ENCODE data around the gene LYRM7.

- CAGE, long polyA plus RNA, result no peak
- RRBS, result no CpG with 5 or more reads among the region's 5 CpGs
Measured at GRCh38 chr5:124728922-124729416, 17.5 kb downstream of the ZNF608 start.

DNA sequence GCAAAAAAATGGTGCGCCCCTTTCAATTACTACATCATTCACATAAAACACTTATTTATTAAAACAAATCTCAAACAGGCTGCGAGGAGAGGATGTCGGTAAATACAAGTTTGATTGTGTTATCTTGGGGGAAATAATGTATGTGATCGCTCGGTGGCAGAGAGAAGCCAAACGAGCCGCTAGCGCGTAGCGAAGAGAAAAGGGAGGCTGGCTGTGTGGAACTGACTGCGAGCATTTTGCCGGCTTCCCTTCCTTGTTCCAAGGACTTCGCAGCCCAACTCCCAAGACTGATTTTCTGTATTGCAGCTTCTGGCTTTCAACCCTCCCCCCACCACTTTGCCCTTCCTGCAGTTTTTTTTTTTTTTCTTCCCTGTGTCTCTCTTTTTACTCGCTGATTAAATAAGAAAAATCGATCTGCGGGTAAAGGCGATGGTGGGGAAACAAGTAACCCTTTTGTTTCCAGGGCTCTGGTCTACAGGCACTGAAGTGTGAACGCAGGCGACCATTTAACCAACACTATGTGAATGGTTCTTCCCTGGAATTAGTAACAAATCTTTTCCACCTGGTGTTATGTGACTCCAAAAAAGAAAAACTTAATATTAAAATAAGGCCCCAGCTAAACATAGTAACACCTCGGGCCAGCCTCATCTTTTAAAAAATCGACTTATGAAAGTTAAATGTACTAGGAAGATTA, 2.8 kb upstream of the ZNF608 start:
- CAGE, long polyA plus RNA, result no peak
- RRBS, result no CpG with 5 or more reads among the region's 21 CpGs

GRCh38 chr5:124871178-124871550, 124.7 kb upstream of the ZNF608 start:
- CAGE, long polyA plus RNA, result no peak
- RRBS, result no CpG with 5 or more reads among the region's 3 CpGs

DNA sequence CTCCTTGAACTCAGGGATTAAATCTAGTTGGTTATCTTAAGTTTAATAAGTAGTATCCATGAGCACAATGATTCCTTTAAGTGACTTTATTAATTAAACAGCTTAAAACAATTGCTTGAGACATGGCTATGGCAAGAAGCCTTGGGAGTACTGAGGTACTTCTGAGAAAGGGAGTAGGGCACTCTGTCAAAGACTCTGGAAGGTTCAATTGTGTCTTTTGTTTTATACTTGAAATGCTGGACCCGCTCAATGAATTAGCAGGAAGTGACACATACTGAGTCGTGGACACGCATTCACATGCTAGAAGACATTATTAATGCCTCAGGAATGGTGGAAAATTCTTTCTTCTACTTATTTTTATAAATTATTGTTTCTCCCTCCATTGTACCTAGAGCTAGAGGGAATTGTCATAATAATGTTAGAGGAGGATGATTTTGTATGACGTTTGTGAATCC, 347.3 kb upstream of the ZNF608 start:
- CAGE, long polyA plus RNA, result no peak
- RRBS, result no CpG with 5 or more reads among the region's 4 CpGs

DNA sequence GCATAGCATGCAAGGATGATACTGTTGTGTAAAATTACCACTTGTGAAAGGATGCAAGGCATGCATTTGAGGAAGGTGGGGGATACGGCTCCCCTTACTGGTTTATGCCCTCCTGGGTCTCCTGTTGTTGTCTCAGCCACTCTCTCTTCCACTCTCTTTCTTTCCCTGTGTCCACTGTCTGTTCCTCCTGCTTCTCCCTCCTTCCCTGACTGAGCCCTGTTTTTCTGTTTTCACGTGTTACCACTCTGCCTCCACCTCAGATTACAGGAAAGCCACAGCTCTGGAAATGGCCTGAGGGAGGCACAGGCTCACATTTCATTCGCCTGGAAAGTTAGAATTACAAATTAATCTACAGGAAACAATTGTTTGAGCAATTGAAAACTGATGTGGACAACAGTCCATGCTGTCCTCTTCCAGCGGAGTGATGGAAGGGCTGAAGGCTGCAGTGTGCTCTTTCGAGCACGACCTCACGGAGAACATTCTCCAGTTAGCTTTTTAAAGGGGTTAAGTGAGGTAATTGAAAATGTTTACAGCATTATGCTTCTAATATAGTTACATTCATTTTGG, 444.3 kb upstream of the ZNF608 start:
- CAGE, long polyA plus RNA, result no peak
- RRBS, result no CpG with 5 or more reads among the region's 7 CpGs

- CAGE, long polyA plus RNA, result no peak
- RRBS, result no CpG with 5 or more reads among the region's 2 CpGs
Measured at GRCh38 chr5:126370229-126370626, 53.0 kb upstream of the GRAMD2B start.

- CAGE, long polyA plus RNA, result no peak
Measured at GRCh38 chr5:126431386-126431794, 8.2 kb downstream of the GRAMD2B start.

DNA sequence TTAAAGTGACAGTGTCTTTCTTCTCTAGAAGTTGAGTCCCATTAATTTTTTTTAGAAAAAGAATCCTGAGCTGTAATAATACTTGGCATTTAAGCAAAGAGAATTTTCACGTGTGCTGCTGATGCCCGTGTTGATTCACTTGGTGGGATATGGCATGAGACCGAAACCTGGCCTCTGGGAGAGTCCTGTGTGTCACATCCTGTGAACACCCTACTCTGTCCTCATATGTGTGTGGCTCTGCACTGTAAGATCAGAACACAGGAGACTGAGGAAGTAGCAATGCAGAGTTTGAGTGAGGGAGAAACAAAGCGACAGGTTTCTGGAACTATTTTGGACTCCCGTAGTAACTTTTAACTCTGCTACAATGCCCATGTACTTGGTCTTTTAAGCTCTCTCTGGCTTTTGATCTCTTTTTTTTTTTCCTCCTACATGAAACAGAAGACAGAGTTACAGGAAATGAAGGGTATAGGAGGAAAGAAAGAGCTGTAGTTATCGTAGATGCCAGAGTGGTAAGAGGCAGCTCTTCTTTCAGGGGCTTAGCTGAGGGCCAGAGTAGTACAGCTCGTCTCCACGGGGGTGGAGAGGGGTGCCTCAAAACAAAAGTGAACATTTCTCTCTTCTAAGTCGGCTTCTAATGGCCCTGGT, 26.6 kb downstream of the GRAMD2B start:
- CAGE, long polyA plus RNA, result no peak
- RRBS, result no CpG with 5 or more reads among the region's 9 CpGs

DNA sequence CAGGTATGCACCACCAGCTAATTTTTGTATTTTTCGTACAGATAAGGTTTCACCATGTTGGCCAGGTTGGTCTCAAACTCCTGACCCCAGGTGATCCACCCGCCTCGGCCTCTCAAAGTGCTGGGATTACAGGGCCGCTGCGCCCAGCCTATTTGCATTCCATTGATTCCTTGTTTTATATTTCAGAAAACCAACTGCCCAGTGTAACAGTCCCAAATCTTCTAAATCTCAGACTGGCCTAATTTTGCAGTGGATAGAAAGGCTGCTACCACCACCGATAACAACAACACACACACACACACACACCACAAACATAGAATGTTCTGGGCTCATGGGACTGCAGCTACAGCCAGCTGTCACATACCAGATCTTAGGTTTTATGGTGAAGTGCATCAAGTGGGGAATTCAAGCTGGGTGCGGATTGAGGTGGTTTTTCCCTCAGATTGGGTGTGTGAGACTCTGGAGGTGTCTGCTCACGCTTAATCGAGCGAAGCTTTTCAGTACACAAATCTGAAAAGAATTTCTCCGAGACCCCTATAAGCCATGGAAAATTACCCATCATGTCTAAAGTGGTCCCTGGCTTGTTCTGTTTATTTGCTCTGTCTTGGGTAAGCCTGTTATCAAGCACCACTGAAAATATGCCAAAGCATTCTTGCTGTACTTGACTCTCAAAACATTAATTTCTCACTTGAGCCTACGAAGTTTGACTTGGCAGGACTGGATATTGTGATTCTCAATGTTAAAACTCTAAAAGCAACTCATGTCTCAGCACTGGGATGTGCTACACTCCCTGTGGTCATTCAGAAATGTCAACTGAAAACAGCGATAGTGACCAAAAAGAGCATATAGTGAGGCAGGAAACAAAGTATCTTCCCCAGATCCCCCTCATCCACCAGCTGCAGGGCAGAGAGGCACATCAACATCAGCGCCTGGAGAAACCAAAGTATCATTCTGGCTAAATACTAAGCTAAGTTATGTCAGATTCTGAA, 71.1 kb downstream of the ALDH7A1 start:
- CAGE, long polyA plus RNA, result no peak
- RRBS, result no CpG with 5 or more reads among the region's 14 CpGs

GRCh38 chr5:126820711-126821252, 43.8 kb downstream of the LMNB1 start:
- CAGE, long polyA plus RNA, result no peak
- RRBS, result no CpG with 5 or more reads among the region's 12 CpGs

GRCh38 chr5:126863911-126864427, 87.0 kb downstream of the LMNB1 start:
- CAGE, long polyA plus RNA, result no peak
- RRBS, result no CpG with 5 or more reads among the region's 14 CpGs

DNA sequence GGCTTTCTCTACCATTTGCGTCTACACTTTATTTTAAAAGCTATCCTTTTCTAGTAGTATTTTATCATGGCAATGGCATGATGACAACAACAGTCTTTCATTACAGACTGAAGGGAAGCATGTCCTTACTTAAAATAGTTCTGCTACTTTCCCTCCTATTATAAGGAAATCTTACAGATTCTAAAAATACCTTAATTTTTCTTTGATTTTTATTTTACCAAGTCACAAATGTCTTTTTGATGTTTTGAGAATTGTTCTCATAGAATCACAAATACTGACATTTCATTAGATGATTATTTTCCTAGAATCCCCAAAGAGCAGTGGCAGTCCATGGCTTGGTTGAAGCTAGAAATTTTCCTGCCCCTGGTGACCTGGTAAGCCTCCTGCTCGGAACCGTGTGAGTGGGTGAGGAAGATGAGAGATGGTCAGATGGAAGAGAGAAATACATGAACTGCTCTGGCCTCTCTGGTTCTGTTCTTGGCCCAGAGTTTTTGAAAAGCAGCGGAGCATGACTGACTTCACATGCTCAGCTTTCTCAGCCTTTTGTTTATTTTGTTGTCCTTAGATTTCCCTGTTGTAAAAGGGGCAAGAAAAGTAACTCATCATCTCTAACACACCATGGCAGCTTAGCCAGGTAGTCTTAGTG, 36.2 kb downstream of the PRRC1 start:
- CAGE, long polyA plus RNA, result no peak
- RRBS, result no CpG with 5 or more reads among the region's 4 CpGs

GRCh38 chr5:127848012-127848720, 145.0 kb downstream of the CCDC192 start:
- CAGE, long polyA plus RNA, result no peak
- RRBS, result no CpG with 5 or more reads among the region's 4 CpGs

- CAGE, long polyA plus RNA, result no peak
- RRBS, result no CpG with 5 or more reads among the region's 4 CpGs
Measured at GRCh38 chr5:128161478-128162238, 78.1 kb downstream of the SLC12A2 start.

GRCh38 chr5:130055588-130055907, 151.3 kb downstream of the CHSY3 start:
- CAGE, long polyA plus RNA, result no peak
- RRBS, result 33% methylated on average over 1 of the region's 3 CpGs

- CAGE, long polyA plus RNA, result no peak
- RRBS, result no CpG with 5 or more reads among the region's 50 CpGs
Measured at GRCh38 chr5:131170395-131171446, at the start of gene LYRM7. Gene LYRM7 (plus strand): TSS chr5:131170944.

- CAGE, long polyA plus RNA, result no peak
- RRBS, result no CpG with 5 or more reads among the region's 1 CpG
Measured at GRCh38 chr5:131256975-131257275, 6.9 kb upstream of the CDC42SE2 start.

- CAGE, long polyA plus RNA, result no peak
- RRBS, result no CpG with 5 or more reads among the region's 11 CpGs
Measured at GRCh38 chr5:131266430-131266704, 2.5 kb downstream of the CDC42SE2 start.

- CAGE, long polyA plus RNA, result no peak
- RRBS, result no CpG with 5 or more reads among the region's 2 CpGs
Measured at GRCh38 chr5:131298712-131299238, 34.9 kb downstream of the CDC42SE2 start.

- CAGE, long polyA plus RNA, result no peak
- RRBS, result no CpG with 5 or more reads among the region's 5 CpGs
Measured at GRCh38 chr5:131349278-131349730, 85.5 kb downstream of the CDC42SE2 start.

Measured in mammary epithelial cell (primary cell).